HGPS cell (cell line): ENCODE results near the gene PCDH7.

- RRBS: no CpG with 5 or more reads among the region's 10 CpGs
Observed at GRCh38 chr4:26015141-26015846, 101.3 kb downstream of the SMIM20 start.

DNA sequence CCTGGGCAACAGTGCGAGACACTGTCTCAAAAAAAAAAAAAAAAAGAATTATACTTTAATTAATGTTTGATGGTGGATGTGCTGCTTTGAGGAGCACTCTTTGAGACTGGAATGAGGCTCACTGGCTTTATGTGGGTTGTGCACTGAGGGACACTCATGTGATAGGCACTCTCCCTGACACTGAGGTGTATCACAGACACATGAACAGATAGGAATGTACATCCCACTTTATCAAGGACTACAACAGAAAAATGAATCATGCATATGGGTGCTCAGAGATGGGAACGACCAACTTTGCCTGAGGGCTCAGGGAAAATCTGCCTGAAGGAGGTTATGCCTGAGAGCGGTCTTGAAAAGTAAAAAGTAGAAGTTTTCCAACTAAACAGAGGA lies 97.7 kb upstream of the RBPJ start:
- RRBS: no CpG with 5 or more reads among the region's 3 CpGs

DNA sequence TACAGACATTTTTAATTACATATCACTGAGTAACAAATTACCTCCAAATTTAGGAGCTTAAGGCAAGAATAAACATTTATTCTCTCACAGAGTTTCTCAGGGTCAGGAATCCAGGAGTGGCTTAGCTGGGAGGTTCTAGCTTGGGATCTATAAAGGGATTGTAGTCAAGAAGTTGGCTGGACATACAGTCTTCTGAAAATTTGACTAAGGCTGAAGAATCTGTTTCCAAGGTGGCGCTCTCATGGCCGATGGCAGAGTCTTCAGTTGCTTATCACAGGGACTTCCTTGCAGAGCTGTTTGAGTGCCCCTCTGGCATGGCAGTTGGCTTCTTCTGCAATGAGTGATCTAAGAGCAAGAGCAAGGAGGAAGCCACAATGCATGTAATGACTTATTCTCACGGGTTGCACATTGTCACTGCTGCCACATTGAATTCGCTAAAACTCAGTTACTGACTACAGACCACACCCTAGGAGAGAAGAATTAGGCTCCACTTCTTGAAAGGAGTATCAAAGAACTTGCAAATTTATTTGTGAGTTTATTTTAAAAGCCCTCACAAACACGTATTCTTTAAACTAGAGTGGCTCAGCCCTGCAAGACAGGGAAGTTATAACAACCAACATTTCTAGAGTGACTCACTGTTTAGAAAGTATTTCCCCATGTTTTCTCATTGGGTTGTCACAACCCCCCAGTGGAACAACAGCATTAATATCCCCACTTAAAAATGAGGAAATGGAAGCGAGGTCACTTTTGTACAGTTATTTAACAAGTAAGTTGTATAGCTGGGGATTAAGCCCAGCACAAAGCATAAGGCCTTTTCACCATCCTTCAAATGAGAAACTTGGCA lies 32.5 kb upstream of the RBPJ start:
- RRBS: no CpG with 5 or more reads among the region's 6 CpGs

GRCh38 chr4:26345680-26346654 lies 25.2 kb downstream of the RBPJ start:
- RRBS: no CpG with 5 or more reads among the region's 9 CpGs

- RRBS: no CpG with 5 or more reads among the region's 2 CpGs
Observed at GRCh38 chr4:26766103-26766648, 94.5 kb upstream of the STIM2 start.

DNA sequence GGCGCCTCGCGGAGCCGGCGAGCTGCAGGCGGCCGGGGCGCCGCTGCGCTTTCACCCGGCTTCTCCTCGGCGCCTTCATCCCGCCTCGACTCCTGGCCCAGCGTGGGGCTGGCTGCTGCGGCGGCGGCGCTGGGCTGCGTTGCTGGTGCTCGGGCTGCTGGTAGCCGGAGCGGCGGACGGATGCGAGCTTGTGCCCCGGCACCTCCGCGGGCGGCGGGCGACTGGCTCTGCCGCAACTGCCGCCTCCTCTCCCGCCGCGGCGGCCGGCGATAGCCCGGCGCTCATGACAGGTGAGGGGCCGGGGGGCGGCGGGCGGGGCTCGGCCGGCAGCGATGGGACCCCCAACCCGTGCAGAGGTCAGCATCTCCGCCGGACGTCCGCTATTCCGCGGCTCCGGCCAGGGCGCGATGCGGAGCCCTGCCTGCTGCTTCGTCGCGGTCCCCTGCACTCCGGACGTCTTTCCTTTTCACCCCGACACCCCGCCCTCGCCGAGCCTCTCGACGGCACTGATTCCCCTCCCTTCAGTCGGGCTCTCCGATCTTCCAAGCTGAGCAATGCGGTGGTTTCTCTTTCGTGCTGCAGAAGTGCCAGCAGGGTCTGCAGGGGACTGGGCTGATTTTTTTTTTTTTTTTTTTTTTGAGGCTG lies 561 bp downstream of the STIM2 start:
- RRBS: 2% methylated on average over 29 of the region's 76 CpGs

DNA sequence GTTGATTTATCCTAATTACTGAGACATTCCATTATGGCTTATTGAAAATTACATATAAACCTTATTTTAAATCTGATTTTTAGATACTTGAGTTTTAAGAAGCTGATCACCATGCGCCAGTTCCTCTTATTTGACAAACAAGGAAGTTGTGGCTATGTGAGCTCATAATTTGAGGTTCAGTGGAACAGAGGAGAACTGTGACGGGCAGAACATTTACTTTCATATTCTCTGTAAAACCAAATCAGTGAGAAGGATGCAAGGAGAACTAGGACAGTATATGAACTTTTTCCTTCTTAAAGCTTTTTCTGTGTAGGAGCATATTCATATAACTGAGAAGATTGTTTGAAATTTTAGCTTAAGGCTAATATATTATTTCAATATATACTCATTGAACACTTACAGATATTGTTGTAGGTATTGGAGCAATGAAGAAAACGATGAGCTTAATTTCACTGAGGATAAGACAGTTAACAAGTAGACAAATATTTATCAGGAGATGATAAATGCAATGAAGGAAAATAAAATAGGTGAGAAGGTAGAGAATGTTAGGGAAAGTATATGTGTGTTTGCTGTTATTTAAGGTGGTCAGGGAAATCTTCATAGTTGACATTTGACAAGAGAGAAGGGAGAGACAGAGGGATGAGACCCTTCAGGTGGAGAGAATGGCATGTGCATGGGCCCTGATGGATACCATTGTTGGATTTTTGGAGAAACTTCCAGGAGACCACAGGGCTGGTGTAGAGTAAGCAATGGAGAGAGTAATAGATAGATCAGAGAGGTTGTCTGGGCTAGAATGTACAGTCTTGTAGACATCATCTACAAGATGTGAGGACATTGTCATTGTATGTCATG lies 25.5 kb downstream of the STIM2 start:
- RRBS: no CpG with 5 or more reads among the region's 3 CpGs

DNA sequence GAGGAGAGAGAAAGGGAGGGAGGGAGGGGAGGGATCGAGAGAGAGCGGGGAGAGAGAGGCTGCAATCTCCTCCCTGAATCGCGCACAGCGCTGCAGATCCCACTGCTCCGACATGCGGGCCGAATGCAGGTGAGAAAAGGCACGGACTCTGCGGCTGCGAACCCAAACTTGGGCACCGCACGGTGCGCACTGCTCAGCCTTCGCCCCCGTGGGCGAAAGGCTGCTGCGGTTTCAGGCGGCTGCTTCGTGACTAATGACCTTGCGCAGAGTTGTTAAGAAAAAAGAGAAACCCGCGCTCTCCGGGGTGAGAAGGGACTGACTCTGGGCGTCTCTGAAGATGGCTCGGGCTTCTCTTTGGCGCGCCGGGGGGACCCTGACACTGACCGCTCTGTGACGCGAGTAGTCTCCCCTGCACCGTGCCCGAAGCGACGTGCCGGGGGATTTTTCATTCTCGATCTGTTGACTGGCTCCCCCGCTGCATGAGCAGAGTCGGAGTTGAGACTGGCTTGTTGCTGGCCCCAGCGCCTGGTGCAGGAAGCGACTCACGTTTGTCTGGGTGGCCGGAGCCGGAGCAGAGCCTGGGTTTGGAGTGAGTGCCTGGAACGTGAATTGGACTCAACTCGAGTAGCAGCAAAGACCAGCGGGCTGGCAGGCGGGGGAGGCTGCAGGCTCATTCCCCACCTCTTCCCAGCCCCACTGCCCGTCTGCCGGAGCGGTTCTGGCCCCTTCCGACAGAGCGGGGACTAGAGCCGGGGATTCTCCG lies at the start of gene PCDH7:
TSS of gene PCDH7 (plus strand) at position 76 of the 763 bp plus-strand sequence.
- RRBS: 1% methylated on average over 18 of the region's 56 CpGs

DNA sequence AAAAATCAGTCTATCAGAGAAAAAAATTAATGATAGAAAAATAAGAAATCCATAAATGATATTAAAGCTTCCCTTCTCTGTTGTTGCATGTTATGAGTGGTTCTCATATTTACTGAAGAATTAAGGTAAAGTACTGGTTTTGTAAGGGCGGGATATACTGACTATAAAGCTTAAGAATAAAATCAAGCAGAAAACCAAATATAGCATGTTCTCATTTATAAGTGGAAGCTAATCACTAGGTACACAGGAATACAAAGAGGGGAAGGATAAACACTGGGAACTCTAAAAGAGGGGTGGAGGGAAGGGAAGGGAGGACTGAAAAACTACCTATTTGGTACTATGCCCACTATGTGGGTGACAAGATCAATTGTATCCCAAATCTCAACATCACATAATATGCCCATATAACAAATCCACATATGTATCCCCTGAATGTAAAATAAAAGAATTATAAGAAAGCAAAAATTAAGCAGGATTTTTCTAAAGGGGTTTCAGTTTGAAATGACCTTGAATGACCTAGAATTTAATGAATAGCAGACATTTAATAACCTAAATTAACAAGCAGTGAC lies 1808.2 kb downstream of the ARAP2 start:
- RRBS: no CpG with 5 or more reads among the region's 1 CpG

DNA sequence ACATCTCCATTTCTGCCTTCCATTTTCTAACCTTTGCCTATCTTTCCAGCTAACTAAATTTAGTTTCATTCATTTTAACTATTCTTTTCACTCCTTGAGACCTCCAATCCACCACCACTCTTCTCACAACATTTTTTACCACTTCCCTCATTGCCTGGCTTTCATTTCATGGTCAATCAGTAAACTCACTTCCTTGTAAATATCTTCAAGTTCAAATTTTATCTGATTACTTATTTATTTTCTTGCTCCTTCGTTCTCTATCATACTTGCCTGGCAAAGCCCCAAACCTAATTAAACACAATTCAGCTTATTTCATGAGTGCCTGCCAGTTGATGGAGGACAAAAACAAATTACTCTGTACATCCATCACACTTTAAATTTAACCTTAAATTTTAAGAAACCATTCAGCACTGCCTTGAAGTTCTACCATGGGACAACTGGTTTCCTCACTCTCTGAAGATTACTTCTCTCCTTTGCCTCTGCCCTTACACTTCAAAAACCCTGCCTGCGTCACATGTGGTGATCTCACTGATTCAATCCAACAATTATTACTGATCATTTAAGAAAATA lies 168.8 kb downstream of the ARAP2 start:
- RRBS: no CpG with 5 or more reads among the region's 2 CpGs

DNA sequence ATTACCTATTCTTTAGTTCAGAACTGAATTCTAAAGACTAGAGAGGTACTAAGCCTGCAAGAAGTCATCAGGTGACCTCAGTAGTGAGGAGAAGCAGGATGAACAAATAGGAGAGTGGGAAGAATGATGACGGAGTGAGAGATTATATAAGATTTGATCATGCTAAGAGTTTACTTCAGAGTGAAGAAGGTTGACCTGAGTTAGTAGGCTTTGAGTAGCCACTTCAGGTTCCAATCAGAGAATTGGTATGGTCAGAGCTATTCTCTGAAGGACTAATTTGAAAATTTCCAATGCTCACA lies 1.6 kb downstream of the DTHD1 start:
- RRBS: no CpG with 5 or more reads among the region's 1 CpG

DNA sequence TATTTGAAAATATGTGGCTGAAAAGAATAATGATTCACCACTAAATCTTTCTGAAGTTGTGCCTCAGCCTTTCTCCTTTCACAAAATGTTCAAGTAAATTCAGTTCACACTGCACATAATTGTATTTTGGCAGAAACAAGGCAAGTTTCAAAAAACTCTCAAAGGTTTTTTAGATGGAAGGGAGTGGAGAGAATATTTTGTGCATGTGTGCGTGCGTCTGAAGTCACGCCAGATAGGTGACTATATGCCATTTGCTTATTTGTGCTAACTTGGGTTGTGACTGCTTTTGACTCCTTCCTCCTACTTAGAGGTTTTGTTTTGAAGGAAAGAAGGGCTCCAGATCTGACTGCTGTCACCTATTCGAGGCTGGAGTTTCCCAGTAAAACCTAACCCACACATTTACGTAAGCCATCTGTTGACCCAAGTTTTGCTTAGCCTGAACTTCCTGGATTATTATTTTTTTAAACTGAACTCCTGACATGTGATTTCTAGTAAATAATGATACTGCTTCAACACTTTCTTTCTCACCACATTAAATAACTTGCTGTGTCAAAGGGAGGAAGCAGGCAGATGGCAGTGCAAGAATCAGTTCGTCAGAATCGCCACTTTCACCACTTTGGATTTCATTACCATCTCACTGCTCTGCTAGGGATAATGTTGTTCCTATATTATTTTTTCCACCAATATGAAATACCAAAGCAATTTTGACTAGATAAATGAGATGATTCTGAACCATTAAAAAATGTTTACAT lies 41.5 kb downstream of the DTHD1 start:
- RRBS: no CpG with 5 or more reads among the region's 7 CpGs

GRCh38 chr4:36325371-36325801 lies 44.0 kb downstream of the DTHD1 start:
- RRBS: no CpG with 5 or more reads among the region's 2 CpGs

- RRBS: 43% methylated on average over 1 of the region's 14 CpGs
Observed at GRCh38 chr4:37001622-37002041, 242.9 kb upstream of the NWD2 start.

DNA sequence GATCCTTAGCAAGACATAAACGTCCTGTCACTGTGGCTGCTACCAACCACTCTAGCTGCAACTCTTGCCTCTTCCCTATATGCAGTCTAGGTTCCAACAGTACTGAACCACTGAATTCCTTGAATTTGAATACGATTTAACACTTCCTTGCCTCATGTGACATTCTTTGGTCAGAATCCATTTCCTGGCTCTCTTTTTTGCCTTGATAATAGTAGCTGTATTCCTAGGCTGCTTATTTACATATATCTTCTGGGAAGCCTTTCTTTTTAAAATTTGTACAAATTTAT lies 241.8 kb upstream of the NWD2 start:
- RRBS: no CpG with 5 or more reads among the region's 2 CpGs

DNA sequence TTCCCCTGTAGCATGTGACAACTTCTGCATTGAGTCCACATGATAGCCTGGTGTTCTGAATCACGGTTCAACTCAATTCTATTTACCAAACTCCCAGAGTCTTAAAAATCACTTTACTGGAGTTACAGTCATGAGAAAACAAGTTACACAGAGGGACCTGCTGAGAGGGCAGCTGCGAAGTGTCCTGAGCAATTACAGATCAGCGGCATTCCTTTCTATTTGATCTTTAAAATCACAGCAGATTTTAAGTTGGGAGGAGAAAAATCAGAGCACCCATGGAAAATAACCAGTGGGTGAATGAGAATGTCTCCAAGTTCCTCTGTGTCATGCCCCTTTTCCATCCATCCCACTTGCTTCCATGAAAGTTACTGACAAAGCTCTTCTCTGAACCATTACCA lies 46.4 kb upstream of the NWD2 start:
- RRBS: no CpG with 5 or more reads among the region's 3 CpGs

DNA sequence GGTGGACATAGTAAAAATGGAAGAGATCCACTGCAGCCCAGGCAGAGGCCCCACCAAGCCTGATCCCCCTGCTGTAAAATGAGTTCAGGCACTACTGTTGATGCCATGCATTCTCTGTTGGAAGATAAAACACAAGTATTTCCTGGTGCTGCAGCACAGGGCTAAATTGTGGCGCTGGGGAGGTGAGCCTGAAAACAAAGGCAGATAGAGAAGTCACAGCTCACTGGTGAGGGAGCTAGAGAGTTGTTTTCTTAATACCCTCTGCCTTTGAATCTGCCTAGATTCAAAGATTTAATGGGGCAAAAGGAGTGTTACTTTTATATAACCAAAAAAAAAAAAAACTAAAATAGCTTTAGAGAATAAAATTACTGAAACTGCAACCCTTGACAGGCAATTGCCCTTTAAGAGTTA lies 9.8 kb downstream of the C4orf19 start:
- RRBS: no CpG with 5 or more reads among the region's 1 CpG

DNA sequence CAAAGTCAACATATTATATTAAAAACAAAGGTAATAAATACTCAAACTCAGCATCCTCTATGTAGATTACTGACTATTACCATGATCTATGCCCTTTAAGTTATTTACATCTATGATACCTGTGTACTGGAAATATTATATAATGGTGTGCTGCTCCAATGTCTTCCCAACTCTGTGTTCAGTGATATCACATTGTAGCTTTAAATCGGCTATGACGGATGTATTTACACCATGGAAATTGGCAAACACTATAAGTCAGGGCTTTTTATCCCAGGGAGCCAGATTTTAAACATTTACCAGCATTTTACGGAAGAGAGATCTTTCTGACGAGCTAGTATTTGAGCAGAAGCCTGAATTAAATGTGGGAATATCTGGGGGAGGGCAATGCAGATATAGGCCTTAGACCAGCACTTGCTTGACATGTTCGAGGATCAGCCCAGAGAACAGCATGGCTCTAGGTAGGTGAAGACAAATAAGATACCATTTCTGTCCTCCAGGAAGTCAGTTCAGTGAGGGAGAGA lies 7.7 kb upstream of the PGM2 start:
- RRBS: no CpG with 5 or more reads among the region's 5 CpGs

DNA sequence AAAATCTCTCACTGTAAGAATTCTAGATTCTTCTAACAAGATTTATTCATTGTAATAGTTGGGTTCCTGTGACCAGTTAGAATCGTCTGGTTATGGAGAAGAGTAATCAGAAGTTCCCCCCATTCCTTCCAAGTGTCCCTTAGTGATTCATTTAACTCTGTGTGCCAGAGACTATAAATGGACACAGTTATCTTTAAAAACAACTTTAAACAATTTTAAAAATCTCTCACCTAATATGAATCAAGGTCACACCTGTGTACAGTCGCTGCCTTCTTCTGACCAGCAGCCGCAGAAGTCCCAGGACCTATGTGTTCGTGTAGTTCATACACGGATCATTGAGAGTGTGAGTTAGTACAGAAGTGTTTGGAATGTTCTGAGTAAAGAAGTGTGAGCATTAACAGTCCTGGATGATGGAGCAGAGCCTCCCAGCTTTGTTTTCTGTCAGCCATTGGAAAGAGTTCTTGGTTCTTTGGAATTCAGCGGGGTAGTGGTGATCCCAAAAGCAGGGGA lies 90.3 kb downstream of the PTTG2 start:
- RRBS: no CpG with 5 or more reads among the region's 6 CpGs

GRCh38 chr4:38119782-38120708 lies 159.8 kb downstream of the PTTG2 start:
- RRBS: no CpG with 5 or more reads among the region's 8 CpGs